A375 (cell line): ENCODE measurements around the gene ATP2A2.

GRCh38 chr12:110270259-110271154 lies 10.5 kb upstream of the ATP2A2 start:
- RAMPAGE, long total RNA = no peak

DNA sequence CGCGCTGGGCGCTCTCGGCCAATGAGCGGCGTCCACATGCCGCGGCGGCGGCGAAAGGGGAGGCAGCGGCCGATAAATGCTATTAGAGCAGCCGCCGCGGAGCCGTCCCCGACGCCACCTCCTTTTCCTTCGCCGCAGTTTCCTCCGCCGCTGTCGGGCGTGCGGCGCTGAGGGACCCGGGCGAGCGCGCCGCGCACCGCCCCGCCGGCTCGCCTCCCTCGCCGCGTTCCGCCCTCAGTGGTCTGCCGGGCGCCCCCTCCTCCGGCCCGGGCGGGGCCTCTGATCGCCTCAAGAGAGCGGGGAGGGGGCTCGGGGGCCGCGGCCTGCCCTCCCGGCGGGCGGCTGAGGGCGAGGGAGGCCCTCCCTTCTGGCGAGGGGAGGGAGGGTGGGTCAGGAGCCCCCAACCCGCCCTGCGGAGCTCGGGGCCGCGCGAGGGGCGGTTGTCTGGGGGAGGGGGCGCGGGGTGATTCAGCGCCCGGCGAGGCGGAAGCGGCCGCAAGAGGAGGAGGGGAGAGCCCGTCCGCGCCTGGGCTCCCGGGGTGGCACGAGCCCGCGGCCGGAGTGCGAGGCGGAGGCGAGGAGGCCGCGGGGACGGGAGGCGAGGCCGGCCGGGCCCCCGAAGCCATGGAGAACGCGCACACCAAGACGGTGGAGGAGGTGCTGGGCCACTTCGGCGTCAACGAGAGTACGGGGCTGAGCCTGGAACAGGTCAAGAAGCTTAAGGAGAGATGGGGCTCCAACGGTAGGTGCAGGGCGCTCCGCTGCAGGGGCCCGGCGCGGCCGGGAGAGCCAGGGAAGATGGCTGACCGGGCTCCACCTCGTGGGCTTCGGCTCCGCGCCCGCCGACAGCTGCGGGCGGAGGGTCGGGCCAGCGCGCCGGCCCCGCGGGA lies at the start of gene ATP2A2:
TSS of gene ATP2A2 (plus strand) at position 82 of the 890 bp plus-strand sequence.
- RAMPAGE, long total RNA = no peak

GRCh38 chr12:110308122-110308496 lies 27.1 kb downstream of the ATP2A2 start:
- RAMPAGE, long total RNA = no peak

- RAMPAGE, long total RNA = no peak
Observed at GRCh38 chr12:110339096-110339910, 58.3 kb downstream of the ATP2A2 start.

DNA sequence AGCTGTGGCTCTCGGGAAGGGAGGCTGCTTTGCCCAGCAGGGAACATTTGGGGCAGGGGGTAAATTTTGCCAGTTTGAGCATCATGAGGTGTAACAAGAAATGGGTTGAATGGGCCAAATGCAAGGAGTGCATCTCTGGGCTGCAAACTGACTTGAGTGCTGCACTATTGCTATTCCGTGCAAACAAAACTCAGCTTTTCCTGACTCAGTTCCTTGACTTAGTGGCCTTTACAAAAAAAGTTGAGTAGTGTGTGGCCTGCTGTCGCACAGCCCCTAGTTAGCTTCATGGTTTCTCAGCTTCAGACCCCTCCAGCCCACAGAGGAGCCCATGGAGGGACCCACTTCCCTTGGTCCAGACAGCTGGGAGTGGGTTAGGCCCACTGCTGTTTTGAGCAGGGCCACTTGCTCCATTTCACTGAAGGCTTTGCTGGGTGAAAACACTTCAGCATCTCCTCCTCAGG lies 54.7 kb downstream of the ANAPC7 start:
- RAMPAGE, long total RNA = no peak

GRCh38 chr12:110353178-110353748 lies 50.2 kb downstream of the ANAPC7 start:
- RAMPAGE, long total RNA = no peak

DNA sequence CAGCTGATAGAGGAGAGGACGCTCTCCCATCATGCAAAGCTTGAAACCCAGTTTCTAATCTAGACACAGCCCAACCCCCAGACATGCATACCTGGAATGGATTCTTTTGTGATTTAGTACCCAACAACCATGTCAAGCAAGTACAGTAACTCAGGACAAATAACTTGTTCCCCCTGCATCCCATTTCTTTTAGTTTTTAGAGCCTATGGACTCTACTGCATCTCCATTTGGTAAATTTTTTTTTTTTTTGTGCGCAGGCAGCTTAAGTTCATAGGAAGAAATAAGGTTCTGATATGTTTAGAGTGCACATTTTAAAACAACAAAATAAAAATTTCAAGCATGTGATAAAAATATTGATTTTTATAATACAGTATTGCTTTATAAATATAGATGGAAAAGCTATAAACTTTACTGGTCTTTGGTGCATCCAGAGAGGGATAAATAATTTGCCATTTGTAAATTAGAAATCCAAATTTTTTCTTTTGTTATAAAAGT lies 31.8 kb downstream of the RAD9B start:
- RAMPAGE, long total RNA = no peak

- RAMPAGE, long total RNA = no peak
Observed at GRCh38 chr12:110582222-110583186, 614 bp downstream of the PPTC7 start.

DNA sequence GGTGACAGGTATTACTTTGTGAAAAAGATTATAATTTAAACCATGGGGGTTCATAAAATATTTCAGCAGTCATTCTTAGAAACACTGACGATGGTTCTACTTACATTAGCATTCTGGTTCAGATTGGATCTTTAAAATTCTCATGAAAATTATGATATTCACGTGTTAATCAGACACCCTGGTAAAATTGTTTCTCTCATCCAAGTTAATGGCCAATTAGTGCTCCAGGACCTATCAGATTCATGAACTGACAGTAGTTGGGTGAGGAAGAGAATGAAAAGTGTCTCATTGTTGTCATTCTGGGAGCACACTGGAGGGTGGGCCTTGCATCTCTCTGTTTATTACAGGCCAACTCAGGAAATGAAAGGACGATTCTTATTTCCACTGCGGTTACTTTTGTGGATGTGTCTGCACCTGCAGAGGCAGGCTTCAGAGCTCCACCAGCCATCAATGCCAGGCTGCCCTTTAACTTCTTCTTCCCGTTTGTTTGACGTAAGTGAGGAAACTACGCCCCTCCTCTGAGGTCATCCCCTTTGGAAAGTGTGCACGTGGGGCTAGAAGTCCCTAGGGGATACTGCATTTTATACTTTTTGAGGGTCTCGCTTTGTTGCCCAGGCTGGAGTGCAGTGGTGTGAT lies 33.6 kb downstream of the TCTN1 start:
- RAMPAGE, long total RNA = no peak

- RAMPAGE, long total RNA = no peak
Observed at GRCh38 chr12:110677185-110678167, 11.4 kb downstream of the HVCN1 start.

- RAMPAGE, long total RNA = no peak
Observed at GRCh38 chr12:111247230-111247620, 121.7 kb downstream of the PHETA1 start.

- RAMPAGE, long total RNA = no peak
Observed at GRCh38 chr12:111509749-111510182, 89.3 kb downstream of the ATXN2 start.

DNA sequence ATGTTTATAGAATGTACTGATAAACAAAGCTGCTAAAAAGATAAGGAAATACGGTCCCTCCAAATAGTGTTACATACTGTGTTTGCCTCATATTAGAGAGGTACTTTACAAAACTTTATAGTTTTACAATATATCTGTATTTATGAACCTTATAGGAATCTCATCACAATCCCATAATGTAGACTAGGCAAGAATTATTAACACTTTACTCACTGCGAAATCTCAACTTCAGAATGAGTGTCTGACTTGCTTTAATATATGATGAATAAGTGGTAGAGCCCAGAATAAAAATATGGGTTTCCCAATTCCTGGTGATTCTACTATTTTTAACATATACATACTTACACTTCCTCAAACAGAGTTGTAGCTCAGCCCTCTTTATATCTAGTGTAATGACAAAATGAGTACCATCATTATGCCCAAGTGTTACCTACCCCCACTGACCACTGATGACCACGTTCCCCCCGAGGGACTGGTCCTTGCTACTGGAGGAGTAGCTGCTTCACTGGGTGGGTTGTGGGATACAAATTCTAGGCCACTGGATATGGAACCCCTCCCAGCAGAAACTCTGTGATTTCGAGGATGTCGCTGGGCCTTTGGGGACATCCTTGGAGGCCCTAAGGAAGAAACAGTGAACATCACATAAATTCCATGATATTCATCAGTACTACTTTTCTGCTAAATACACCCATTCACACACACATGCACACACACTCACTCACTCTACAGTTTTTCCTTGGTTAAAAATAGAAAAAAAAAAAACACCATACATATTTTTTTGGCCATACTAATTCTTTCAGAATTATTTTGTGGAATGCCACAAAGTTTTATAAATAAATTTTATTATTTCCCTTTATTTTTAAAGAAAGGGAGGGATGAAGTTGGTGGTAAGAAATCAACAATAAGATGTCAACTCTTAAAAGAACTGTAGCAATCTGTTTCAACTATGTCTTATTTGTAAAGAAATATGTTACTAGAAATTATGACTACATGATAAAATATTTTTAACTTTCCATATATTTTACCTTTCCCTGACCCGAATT lies 85.9 kb downstream of the ATXN2 start:
- RAMPAGE, long total RNA = no peak

DNA sequence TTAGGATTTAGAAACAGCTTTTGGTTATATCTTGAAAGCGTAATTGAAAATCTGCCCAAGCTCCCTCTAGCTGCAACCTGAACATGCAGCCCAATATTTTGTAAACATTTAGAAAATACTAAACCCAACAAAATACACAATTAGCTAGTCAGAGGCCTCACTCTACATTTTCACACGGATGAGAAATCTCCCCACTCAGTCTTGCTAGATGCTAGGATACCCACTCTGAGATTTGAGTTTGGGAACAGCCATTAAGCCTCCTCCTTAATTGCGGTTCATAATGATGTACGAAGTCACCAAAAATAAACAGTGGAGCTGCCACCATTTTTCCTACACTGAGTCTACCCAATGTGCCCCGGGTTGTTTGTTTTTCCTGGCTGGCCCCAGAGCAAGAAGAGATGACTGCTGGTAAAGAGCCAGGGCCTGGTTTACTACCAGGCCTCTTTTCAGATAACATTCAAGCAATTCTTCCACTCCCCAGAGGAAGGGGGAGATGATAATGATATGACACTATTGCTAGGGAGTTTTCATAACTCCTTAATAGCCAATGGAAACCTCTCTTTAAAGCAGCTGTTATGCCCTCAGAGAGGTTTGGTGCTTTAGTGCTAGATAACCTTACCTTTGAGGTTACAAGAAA lies 42.4 kb downstream of the BRAP start:
- RAMPAGE, long total RNA = no peak

GRCh38 chr12:111686195-111686649 lies 369 bp downstream of the ACAD10 start:
- RAMPAGE, long total RNA = no peak

GRCh38 chr12:111754692-111755033 lies 12.1 kb upstream of the ALDH2 start:
- RAMPAGE, long total RNA = no peak

GRCh38 chr12:112275918-112276275 lies 106.3 kb downstream of the HECTD4 start:
- RAMPAGE, long total RNA = no peak

DNA sequence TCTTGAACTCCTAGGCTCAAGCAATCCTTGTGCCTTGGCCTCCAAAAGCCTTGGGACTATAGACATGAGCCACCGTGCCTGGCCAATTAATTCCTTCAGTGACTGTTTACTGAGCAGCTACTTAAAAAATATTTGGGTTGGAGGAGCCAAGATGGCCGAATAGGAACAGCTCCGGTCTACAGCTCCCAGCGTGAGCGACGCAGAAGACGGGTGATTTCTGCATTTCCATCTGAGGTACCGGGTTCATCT lies 170.6 kb upstream of the RPH3A start:
- RAMPAGE, long total RNA = no peak

DNA sequence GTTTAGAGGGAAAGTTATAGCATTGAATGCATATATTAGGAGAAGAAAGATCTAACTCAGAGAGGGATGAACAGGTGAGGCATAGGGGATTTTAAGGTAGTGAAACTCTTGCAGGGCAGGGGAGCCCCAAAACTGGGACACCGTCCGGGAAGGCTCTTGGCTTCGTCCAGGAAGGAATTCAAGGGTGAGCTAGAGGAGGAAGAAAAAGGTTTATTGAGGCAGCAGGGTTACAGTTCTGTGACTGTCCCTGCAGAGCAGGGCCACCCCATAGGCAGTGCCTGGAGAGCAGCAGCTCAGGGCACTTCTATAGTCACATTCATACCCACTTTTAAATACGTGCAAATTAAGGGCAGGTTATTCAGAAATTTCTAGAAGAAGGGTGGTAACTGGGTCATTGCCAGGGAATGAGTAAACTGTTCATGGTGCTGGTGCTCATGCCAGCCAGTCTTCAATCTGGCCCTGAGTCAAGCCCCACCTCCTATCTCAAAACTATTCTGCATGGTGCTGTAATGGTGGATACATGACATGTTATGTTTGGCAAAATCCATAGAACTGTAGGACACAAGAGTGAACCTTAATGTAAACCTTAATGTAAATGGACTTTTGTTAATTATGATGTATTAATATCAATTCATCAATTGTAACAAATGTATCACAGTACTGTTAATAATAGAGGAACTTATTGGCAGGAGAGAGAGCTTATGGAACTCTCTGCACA lies 1.1 kb upstream of the OAS1 start:
- RAMPAGE, long total RNA = no peak

- RAMPAGE, long total RNA = no peak
Observed at GRCh38 chr12:113142042-113143431, 7.0 kb upstream of the RASAL1 start.